ENCODE measurements around the gene POLR2L.

DNA sequence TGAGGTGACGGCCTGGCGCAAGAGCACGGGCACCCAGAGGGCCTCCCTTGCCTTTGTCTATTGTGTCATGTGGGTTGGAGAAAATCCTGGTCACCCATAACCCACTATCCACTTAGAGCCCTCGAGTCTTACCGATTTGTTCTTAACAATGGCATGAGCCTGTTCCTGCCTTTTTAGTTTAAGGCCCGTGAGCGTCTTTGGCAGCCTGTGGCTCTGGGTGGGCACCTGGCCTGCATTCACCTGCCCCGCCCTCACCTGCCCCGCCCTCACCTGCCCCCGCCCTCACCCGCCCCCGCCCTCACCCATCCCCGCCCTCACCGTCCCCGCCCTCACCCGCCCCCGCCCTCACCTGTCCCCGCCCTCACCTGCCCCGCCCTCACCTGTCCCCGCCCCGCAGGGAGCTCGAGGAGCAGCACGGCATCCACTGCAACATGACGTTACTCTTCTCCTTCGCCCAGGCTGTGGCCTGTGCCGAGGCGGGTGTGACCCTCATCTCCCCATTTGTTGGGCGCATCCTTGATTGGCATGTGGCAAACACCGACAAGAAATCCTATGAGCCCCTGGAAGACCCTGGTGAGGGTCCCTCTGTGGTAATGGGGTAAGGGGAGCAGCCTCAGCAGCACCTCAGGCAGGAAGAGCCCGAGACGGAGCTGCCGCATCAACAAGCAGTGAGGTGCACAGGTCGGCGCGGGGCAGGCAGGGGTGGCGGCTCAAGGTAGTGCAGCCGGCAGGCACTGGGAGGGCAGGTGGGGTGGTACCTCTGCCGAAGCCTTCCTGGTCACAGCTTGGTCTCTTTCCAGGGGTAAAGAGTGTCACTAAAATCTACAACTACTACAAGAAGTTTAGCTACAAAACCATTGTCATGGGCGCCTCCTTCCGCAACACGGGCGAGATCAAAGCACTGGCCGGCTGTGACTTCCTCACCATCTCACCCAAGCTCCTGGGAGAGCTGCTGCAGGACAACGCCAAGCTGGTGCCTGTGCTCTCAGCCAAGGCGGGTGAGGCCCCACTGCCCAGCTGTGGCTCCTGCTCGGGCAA, 14.0 kb downstream of the GATD1 start:
- PRO-cap = no peak
- RAMPAGE, long total RNA, 4 experiments = start-site peak on the plus strand in 1 of 4 experiments, centred at position 964 of the sequence, 167 reads per replicate

GRCh38 chr11:796774-797034, 1.4 kb downstream of the SLC25A22 start:
- PRO-cap = no peak
- RAMPAGE, long total RNA, 4 experiments = no peak in any of the 4 experiments

DNA sequence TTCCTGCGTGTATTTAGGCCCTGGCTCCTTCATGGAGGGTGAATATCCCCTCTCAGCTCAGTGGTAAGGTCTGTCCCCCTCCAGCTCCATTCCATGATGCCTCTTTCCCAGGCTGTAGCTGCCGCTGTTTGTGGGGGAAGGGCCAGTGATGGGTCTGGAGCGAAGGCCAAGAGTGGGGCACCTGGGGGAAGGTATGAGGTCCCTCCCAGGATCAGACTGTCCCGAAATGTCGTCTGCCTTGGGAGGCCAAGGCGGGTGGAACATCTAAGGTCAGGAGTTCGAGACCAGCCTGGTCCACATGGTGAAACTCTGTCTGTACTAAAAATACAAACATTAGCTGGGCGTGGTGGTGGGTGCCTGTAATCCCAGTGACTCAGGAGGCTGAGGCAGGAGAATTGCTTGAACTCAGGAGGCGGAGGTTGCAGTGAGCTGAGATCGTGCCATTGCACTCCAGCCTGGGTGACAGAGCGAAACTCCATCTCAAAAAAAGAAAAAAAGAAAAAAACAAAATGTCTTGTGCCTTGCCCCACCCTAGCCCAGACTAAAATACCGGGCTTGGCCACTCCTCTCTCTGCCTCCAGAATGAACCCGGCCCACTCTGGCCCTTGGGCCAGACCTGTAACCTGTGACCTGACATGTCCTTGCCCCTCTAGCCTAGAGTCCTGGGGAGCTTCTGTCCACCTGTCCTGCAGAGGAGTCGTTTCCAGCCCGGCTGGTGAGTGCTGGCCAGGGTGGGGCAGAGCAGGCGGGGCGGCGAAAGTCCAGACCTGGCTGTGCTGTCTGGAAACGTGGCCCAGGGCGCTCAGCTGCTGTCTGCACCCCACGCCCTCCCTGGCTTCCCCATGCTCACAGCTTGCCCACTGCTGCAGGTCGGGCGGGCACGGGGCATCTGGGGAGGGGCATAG, 1.4 kb downstream of the CD151 start:
- PRO-cap = no peak
- RAMPAGE, long total RNA, 4 experiments = start-site peak on the plus strand in 1 of 4 experiments, centred at position 632 of the sequence, 5 reads per replicate

- PRO-cap = bidirectional peak, plus-strand start at chr11:842869, minus-strand start at chr11:842529
- RAMPAGE, long total RNA, 4 experiments = start-site peak on the minus strand in 4 of 4 experiments, at chr11:842466-842538 at its widest, 151 to 432 reads per replicate
These were observed at the start of gene POLR2L for GRCh38 chr11:842361-842623. POLR2L (minus strand) TSS chr11:842529.

DNA sequence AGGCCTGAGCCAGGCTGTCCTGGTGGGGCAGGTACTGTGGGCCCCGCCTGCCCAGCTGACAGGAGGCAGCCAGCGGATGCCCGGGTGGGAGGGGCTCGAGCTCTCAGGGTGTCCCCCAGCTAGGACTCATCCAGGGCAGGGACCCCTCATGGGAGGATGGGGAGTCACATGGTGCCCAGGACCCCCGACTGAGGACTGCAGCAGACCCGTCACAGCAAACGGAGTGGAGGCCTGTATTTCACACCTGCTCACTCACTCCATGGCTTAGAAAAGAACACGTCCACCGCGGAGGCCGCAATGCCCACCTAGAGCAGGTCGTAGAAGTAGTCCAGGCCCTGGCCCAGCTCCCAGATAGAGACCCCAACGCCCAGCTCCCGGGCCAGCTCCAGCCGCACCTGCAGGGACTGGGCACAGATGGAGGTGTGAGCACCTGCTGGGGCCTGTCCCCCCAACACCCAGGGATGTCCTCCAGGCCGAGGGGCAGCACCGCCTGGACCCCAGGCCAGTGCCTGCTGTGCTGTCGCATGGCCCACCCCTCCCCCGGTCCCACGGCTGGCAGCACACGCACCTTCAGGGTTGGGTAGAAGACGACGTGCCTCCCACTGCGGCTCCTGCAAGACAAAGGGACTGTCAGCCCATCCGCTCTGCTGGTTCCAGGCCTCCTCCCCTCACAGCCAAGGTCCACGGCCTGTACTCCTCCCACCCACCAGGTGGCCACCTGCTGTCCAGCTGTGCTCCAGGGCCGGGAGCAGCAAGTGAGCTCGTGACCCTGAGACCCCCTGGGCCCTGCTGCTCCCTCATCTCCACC, 27.1 kb downstream of the TSPAN4 start:
- PRO-cap = no peak
- RAMPAGE, long total RNA, 4 experiments = no peak in any of the 4 experiments

GRCh38 chr11:981772-982242, 54.7 kb downstream of the MUC6 start:
- PRO-cap = no peak
- RAMPAGE, long total RNA, 4 experiments = no peak in any of the 4 experiments

DNA sequence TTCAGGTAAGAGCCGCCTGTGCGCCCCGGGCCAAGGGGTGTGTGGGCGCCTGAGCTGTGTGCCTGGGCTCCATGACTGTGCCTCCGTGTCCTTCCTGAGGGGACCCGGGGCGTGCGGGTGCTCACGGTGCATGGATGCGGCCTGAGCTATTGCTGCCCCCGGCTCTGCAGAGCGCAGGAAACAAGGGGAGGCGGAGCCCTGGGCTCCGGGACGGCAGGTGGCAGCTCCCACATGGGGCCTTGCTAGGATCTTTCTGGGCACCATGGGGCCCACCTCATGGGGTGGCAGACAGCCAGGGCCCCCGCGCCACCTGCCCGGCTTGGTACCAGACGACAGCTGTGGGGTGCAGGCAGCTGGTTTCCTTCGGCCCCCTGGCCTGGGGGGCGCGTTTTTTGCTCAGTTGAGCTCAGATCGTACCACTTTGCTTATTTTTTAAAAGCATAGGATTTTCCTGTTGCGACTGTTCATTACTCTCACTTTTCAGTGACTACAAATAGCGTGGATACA, 28.3 kb downstream of the MUC6 start:
- PRO-cap = no peak
- RAMPAGE, long total RNA, 4 experiments = no peak in any of the 4 experiments

- PRO-cap = no peak
- RAMPAGE, long total RNA, 4 experiments = no peak in any of the 4 experiments
These were observed 47.1 kb upstream of the MUC6 start for GRCh38 chr11:1083253-1084307.

DNA sequence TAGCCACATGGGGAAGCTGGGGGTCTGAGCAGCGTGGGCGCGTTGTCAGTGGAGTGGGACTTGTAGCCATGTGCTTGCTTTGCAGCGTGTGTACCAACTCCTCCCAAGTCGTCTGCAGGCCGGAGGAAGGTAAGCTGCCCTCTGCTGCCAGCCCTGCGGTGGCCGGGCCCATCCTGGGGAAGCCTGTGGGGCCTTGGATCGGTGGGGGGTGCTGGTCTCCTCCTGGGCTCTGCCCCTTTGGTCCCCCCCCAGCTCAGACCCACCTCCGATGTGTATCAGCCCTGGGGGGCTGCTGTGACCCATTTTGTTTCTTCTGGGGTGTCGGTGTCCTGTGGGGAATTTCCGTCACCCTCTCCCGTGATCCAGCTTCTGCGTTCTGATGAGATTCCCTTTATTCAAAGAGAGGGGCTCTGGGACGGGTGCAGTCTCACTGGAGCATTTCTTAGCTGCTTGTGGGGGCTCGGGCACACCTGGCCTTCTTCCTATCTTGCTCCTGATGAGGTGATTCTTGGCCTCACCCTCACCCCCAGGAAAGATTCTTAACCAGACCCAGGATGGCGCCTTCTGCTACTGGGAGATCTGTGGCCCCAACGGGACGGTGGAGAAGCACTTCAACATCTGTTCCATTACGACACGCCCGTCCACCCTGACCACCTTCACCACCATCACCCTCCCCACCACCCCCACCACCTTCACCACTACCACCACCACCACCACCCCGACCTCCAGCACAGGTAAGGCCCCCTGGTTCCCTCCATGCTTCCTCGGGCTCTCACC, 56.0 kb upstream of the MUC6 start:
- PRO-cap = no peak
- RAMPAGE, long total RNA, 4 experiments = no peak in any of the 4 experiments

- PRO-cap = no peak
- RAMPAGE, long total RNA, 4 experiments = no peak in any of the 4 experiments
These were observed 57.4 kb upstream of the MUC6 start for GRCh38 chr11:1093721-1094445.

DNA sequence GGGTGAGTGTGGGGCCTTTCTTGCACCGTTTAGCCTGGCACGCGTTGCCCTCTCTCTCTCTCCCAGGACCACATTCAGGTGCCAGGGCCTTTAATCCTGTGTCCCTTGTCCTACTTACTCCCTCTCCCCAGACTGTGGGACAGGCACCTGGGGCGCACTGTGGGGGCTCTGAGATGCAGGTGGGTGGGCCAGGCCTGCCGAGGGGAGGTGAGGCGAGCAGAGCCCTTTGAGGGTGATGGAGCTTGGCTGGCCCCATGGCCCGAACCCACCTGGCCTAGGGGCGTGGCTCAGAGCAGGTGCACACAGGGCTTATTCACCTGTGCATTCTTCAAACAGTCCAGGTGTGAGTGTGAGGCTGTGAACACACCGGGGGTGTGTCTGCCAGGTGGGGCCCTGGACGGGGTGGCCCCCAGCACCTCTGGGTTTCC, 9.1 kb upstream of the MUC5AC start:
- PRO-cap = no peak
- RAMPAGE, long total RNA, 4 experiments = no peak in any of the 4 experiments

DNA sequence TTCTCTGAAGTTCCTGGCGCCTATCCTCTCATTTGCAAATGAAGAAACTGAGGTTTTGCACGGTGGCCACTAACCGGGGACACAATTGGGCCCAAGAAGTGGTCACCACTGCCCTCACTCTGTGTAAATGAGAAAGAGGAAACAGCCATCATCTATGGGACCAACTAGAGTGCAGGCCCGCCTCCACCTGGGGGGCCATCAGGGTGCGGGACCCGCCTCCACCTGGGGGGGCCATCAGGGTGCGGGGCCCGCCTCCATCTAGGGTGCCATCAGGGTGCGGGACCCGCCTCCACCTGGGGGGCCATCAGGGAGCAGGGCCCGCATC, 812 bp downstream of the TOLLIP start:
- PRO-cap = no peak
- RAMPAGE, long total RNA, 4 experiments = no peak in any of the 4 experiments

DNA sequence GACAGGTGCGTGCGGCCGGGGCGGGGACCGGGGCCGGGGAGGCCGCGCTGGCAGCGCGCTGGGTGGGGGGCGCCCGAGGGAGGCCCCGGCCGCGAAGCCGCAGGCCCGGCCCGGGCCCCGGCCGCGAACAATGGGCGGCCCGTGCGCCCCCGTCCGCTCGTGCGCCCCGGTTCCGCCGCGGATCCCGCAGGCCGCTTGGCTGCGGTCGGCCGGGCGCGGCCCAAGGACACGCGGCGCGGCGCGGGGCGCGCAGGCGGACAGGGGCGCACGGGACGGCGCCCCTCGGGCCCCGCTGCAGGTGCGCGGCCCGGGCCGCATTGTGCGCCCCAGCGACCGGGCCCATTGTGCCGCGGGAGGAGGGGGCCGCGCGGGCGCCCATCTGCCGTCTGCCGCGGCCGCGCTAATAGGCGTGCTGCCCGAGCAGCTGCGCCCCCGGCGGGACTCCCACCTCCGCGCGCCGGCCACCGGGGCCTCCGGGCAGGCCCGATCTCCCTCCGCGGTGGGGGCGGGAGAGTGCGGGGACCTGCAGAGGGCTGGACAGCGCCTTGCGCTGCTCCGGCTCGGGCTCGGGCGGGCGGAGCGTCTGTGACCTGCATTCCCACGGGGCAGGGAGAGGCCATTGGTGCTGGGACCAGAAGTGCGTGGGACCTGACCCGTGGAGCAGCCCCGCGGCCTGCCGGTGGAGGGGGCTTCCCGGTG, 786 bp downstream of the BRSK2 start:
- PRO-cap = no peak
- RAMPAGE, long total RNA, 4 experiments = no peak in any of the 4 experiments

DNA sequence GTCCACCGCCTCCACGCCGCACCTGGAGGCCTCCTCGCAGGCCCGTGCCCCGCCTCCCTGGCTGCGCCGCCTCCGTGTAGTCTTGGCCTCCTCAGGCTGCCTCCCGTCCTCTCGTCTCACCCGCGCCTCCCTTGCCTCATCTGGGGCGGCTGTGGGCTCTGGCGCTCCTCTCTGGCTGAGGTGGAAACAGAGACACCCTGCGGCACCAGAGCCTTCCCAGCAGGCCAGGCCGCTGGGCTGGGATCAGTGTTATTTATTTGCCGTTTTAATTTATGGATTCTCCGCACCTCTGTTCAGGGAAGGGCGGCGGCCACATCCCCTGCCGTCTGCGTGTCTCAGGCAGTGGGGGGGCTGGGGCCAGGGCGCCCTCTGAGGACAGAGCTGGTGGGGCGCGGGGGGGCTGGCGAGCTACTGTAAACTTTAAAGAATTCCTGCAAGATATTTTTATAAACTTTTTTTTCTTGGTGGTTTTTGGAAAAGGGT, 25.2 kb downstream of the MOB2 start:
- PRO-cap = no peak
- RAMPAGE, long total RNA, 4 experiments = no peak in any of the 4 experiments

- PRO-cap = no peak
- RAMPAGE, long total RNA, 4 experiments = no peak in any of the 4 experiments
These were observed 12.1 kb downstream of the MOB2 start for GRCh38 chr11:1474345-1474993.

DNA sequence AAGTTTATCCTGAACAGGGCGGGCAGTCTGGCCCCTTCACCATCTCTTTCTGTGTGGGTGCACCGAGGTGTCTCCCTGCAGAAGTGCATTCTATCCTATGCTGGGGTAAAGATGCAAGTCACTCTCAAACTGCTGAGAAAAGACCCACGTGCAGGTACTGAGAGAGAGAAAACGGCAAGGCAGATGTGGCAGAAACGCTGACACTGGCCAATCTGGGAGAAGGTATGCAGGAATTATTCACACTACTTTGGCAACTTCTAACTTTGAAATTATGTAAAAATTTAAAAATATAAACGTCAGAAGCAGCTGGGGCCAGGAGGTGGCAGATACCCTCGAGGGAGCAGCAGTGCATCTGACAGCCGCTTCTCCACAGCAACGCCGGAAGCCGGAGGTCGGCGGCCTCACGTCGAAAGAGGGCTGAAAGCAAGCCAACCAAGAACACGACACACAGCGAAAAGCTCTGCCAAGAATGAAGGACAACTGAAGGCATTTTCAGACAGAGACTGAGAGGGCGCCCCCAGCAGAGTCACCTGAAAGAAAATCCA, 34.2 kb upstream of the MOB2 start:
- PRO-cap = no peak
- RAMPAGE, long total RNA, 4 experiments = no peak in any of the 4 experiments

DNA sequence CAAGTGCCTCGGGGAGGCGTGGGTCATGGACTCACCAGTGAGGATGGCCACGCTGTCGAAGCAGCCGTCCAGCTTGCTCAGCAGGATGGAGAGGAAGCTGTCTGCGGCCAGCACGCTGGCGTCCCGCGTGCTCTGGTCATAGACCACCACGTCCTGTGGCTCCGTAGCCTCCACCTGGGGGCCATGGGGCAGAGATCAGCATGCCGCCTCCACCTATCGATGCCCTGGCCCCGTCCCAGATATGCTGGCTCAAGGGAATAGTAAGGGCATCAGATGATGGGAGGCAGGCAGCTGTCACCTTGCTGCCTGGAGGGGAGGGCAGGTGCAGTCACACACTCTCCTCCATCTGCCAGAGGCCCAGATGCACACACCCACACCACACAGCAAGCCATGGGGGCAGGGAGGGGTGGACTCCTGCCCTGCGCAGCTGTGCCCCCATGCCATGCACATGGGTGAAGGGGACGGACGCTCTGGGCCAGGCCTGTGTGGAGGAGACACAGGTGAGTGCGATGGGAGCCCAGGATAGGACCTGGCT, 8.2 kb downstream of the DUSP8 start:
- PRO-cap = no peak
- RAMPAGE, long total RNA, 4 experiments = no peak in any of the 4 experiments

GRCh38 chr11:1665205-1665778, 31.7 kb upstream of the KRTAP5-6 start:
- PRO-cap = no peak
- RAMPAGE, long total RNA, 4 experiments = no peak in any of the 4 experiments

GRCh38 chr11:1733858-1734485, 16.4 kb downstream of the IFITM10 start:
- PRO-cap = no peak
- RAMPAGE, long total RNA, 4 experiments = no peak in any of the 4 experiments

DNA sequence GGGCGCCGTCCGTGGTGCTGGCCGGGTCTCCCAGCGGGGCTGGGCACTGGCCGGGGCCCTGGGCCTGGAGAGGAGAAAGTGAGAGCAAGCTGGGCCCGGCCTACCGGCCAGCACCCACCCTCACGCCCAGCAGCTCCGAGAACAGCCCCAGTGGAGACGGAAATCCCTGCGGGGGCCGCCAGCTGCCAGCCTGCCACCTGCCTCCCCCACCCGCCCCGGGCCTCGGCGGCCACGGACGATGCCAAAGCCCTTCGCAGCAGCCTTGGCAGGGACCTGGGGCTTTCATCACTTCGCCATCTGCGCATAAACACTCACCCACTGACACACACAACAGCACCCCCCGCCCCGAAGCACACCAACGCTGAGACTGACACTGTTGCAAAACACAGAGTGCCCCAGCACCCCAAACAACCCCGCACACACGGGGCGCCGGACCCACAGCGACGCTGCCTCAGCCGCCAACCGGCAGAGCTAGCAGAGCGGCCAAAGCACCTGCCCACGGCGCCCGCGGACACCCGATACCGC, 2.3 kb downstream of the IFITM10 start:
- PRO-cap = no peak
- RAMPAGE, long total RNA, 4 experiments = no peak in any of the 4 experiments

All from suprapubic skin (tissue), 4 donors.